Suprapubic skin (tissue), 4 donors: ENCODE data around the genes REL, PEX13 and EHBP1.

DNA sequence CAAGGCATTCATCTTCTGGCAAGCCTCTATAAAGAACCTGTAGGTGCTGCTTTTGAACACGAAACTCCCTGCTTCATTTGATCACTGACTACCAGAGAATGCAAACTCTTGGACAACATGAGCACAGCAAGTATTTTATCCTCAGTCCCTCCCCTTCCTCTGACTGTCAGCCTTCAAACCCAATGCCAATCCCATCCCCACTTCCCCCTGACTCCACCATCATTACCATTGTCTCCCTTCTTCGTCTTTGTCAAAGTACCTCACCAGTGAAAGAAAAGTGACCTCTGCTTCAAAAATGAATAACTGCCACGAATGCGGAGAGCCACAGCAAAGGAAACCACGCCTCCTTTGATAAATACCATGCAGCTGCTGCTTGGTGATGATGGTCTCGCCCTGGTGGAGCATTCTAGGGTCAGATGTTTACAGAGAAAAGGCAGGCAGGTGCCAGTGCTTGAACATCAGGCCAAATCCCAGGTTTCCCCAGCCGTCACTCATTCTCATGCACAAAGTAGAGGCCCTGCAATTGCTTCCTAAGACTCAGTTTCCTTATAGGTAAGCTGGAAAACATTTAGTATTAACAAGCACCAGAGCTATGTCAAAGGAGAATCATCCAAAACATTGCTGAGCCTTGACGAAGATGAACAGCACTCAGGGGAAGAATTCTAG lies 162.2 kb downstream of the BCL11A start:
- PRO-cap = no peak
- RAMPAGE, long total RNA, 4 experiments = no peak in any of the 4 experiments

- PRO-cap = bidirectional peak, plus-strand start at chr2:60479192, minus-strand start at chr2:60478875
- RAMPAGE, long total RNA, 4 experiments = no peak in any of the 4 experiments
Measured at GRCh38 chr2:60478586-60479383, 74.7 kb downstream of the BCL11A start.

GRCh38 chr2:60515540-60515997 lies 37.9 kb downstream of the BCL11A start:
- PRO-cap = no peak
- RAMPAGE, long total RNA, 4 experiments = no peak in any of the 4 experiments

GRCh38 chr2:60552248-60553006 lies 1.0 kb downstream of the BCL11A start:
- PRO-cap = no peak
- RAMPAGE, long total RNA, 4 experiments = start-site peak on the minus strand in 1 of 4 experiments, at chr2:60552694-60552751 at its widest, 15 reads per replicate

DNA sequence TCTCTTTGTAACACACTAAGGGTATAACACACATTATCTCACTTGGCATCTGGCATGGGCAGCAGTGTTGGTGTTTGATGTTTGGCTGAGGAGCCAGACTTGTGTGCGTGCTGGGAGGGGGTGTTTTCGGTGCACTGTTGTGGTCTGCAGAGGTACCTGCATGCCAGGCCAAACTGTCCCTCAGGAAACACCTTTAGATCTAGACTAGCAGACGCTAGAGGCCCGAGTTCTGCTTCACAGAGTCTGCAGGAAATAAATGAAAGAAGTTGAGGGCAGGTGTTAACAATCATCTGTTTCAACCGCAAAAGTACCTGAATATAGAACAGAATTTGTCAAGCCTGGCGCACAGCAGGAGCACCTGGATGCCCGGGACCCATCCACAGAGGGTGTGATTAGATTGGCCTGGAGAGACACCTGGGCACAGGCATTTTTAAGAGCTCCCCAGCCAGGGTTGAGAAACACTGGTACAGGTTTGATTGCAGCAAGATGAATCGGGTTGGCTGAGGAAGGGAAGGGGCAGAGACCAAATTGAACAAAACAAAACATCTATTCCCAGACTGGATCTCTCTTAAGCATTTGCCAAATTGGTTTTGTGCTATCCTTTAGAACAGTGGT lies 40.4 kb upstream of the REL start:
- PRO-cap = no peak
- RAMPAGE, long total RNA, 4 experiments = no peak in any of the 4 experiments

DNA sequence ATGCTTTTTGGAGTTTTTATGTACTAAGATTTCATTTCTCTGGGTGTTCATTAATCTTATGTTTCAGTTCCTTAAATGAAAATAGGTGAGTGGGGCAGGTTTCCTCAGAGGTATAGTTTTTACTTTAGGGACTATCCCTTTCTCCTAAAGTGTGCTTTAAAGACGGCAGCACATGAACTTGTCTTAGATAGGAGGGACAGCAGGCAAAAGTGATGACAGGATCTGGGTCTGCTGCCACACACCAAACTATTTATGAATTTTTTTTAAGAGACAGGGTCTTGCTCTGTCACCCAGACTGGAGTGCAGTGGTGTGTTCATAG lies 8.0 kb upstream of the REL start:
- PRO-cap = no peak
- RAMPAGE, long total RNA, 4 experiments = no peak in any of the 4 experiments

GRCh38 chr2:60880971-60881885 lies at the start of gene REL:
REL (plus strand) TSS chr2:60881574.
- PRO-cap = bidirectional peak, plus-strand start at chr2:60881057, minus-strand start at chr2:60881032; bidirectional peak, plus-strand start at chr2:60881242, minus-strand start at chr2:60881145; bidirectional peak, plus-strand start at chr2:60881681, minus-strand start at chr2:60881379
- RAMPAGE, long total RNA, 4 experiments = start-site peak on the plus strand in 4 of 4 experiments, at chr2:60881534-60881783 at its widest, 208 to 1,353 reads per replicate

GRCh38 chr2:61005981-61006239 lies 11.6 kb upstream of the PEX13 start:
- PRO-cap = no peak
- RAMPAGE, long total RNA, 4 experiments = no peak in any of the 4 experiments

GRCh38 chr2:61016756-61017782 lies at the start of gene PEX13:
PEX13 (plus strand) TSS chr2:61017720.
- PRO-cap = bidirectional peak, plus-strand start at chr2:61017730, minus-strand start at chr2:61017431
- RAMPAGE, long total RNA, 4 experiments = start-site peak on the plus strand in 4 of 4 experiments, at chr2:61017719-61017753 at its widest, 216 to 583 reads per replicate; start-site peak on the minus strand in 4 of 4 experiments, at chr2:61017081-61017222 at its widest, 8 to 24 reads per replicate

- PRO-cap = no peak
- RAMPAGE, long total RNA, 4 experiments = no peak in any of the 4 experiments
Measured at GRCh38 chr2:61218420-61219122, 56.6 kb downstream of the C2orf74 start.

DNA sequence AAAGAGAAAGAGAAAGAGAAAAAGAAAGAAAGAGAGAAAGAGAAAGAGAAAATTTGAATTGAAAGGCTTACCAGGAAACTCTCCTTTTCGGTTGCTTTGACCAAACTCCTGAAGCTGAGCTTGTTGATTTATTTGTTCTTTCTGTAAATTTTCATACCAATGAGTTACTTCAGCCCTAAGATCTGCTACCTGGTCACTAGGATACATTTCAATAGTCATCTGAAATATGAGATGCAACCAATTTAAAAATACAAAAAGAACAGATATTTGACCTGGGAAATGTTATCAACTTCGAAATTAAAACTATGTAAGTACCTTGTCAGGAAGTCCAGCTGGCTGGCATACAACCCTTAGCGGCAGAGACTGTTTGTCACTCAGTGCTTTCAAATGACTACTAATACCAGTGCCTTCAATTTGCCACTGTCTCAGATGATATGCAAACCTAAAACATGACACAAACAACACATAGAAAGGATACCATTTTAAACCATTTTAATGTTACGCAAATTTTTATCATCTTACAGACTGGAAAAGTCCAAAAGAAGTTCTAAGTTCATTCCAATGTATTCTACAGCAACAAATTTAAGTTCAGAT lies 149.6 kb downstream of the C2orf74 start:
- PRO-cap = no peak
- RAMPAGE, long total RNA, 4 experiments = no peak in any of the 4 experiments

GRCh38 chr2:61460025-61460669 lies 10.7 kb downstream of the USP34 start:
- PRO-cap = no peak
- RAMPAGE, long total RNA, 4 experiments = no peak in any of the 4 experiments

- PRO-cap = bidirectional peak, plus-strand start at chr2:61537290, minus-strand start at chr2:61537328
- RAMPAGE, long total RNA, 4 experiments = no peak in any of the 4 experiments
Measured at GRCh38 chr2:61537261-61537672, 889 bp downstream of the XPO1 start.

- PRO-cap = no peak
- RAMPAGE, long total RNA, 4 experiments = no peak in any of the 4 experiments
Measured at GRCh38 chr2:62099180-62099548, 96.8 kb upstream of the B3GNT2 start.

GRCh38 chr2:62222614-62223270 lies 26.8 kb downstream of the B3GNT2 start:
- PRO-cap = no peak
- RAMPAGE, long total RNA, 4 experiments = no peak in any of the 4 experiments

- PRO-cap = no peak
- RAMPAGE, long total RNA, 4 experiments = no peak in any of the 4 experiments
Measured at GRCh38 chr2:62466929-62467552, 39.0 kb downstream of the TMEM17 start.

DNA sequence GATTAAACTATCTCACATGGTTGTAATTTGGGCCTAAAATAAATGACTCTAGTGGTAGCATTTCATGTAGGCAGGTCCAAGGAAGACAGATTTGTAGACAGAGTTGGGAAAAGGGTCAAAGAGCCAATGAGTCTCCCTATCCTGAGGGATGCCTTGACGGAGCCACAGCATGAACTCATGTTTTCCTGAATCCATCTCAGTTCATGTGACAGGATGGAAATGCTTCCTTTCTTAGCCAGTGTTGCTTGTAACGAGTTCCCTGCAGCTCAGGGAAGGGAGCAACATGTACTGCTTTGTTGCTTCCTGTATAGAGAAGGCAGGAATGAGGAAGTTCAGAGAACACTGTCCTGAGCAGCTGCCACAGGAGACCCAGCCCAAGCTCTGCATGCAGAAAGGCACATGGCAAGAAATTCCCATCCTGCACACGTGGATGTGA lies 27.9 kb downstream of the TMEM17 start:
- PRO-cap = no peak
- RAMPAGE, long total RNA, 4 experiments = start-site peak on the plus strand in 1 of 4 experiments, centred at position 291 of the sequence, 17 reads per replicate

- PRO-cap = no peak
- RAMPAGE, long total RNA, 4 experiments = no peak in any of the 4 experiments
Measured at GRCh38 chr2:62590008-62590346, 84.0 kb upstream of the TMEM17 start.

- PRO-cap = unidirectional peak, minus-strand start at chr2:62705301; unidirectional peak, plus-strand start at chr2:62705739
- RAMPAGE, long total RNA, 4 experiments = start-site peak on the plus strand in 4 of 4 experiments, at chr2:62705532-62706043 at its widest, 16 to 234 reads per replicate
Measured at GRCh38 chr2:62705117-62706077, at the start of gene EHBP1. EHBP1 (plus strand) TSS chr2:62705713.

GRCh38 chr2:62706078-62706365 lies 509 bp downstream of the EHBP1 start:
- PRO-cap = bidirectional peak, plus-strand start at chr2:62706313, minus-strand start at chr2:62706236
- RAMPAGE, long total RNA, 4 experiments = no peak in any of the 4 experiments